ENCODE results near the gene LRCH3.

GRCh38 chr3:197001683-197002627 is 27.7 kb downstream of the MELTF start:
- PRO-cap, 2 experiments: no peak in any of the 2 experiments

DNA sequence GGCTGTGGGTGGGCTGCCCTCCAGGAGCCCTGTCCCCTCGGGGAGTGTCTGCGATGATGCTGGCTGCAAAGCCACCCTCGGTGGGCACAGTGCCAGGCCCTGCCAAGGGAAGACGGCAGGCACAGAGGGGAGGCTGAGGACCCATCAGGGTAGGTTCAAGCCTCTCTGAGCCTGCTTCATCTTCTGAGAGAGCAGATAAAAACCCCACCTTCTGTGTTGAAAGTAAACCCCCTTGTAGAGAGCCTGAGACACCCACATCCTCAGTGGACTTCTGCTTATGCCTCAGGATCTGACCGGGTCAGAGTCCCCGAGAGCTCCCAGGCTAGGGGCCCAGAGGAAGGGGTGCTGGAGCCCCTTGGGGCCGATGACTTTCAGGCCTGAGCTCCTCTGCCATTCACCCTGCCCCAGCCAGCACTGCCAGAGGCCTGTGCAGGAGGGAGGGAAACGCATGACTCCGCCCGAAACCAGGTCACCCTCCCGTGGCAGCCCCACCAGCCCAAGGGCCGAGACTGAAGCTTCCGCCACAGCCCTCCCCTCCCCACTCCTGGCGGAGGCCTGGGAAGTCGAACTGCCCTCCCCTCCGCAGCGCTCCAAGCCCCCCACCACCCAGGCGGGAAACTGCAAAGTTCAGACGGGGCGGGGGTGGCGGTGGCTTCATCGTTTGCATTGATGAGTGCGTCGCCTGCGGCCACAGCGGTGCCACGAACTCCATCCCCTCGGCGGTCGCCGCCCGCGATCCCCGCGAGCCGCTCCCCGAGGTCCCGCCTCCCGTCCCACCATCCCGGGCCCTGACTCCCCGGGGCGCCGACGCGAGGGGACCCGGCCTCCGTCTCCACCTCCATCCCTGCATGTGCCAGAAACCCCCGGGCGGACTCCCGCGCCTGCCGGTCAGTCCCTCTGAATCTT is 1.0 kb downstream of the MELTF start:
- PRO-cap, 2 experiments: no peak in any of the 2 experiments

GRCh38 chr3:197168546-197168872 is 129.9 kb downstream of the DLG1 start:
- PRO-cap, 2 experiments: no peak in any of the 2 experiments

- PRO-cap, 2 experiments: peak in 2 of 2 experiments; most common plus-strand start chr3:197297607 (in 2); most common minus-strand start chr3:197298135 (in 1)
These were observed 718 bp downstream of the DLG1 start for GRCh38 chr3:197297398-197298390.

DNA sequence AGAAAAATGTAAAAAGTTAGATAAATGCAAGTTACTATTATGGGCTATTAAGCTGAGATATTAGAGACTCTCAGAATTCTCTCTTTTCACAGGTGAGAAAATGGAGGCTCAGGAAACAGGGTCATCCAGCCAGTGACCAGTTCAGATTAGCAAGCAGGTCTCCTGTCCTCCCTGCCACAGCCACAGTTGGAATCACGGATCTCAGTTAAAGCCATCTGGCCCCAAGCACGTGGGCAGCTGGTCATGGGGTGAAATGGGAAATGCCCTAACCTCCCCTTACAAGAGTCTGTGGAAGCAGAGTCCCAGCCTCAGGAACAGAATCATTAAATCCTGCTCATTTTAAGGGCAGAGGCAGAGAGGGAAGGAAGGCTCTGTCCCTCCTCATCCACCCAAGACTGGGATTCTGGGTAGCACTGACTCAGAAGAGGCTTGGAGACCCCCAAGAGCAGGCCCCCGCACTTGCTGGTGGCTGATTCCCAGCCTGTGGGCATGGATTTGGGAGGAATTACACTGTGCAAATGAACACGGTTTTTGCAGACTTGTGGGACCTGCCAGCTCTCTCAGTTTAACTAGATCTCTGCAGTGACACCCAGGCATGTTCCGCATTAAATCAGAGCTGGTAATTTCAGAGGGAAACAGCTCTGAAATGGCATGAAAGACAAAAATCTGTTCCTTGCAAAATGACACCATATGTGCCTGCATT is 89.1 kb downstream of the BDH1 start:
- PRO-cap, 2 experiments: no peak in any of the 2 experiments

DNA sequence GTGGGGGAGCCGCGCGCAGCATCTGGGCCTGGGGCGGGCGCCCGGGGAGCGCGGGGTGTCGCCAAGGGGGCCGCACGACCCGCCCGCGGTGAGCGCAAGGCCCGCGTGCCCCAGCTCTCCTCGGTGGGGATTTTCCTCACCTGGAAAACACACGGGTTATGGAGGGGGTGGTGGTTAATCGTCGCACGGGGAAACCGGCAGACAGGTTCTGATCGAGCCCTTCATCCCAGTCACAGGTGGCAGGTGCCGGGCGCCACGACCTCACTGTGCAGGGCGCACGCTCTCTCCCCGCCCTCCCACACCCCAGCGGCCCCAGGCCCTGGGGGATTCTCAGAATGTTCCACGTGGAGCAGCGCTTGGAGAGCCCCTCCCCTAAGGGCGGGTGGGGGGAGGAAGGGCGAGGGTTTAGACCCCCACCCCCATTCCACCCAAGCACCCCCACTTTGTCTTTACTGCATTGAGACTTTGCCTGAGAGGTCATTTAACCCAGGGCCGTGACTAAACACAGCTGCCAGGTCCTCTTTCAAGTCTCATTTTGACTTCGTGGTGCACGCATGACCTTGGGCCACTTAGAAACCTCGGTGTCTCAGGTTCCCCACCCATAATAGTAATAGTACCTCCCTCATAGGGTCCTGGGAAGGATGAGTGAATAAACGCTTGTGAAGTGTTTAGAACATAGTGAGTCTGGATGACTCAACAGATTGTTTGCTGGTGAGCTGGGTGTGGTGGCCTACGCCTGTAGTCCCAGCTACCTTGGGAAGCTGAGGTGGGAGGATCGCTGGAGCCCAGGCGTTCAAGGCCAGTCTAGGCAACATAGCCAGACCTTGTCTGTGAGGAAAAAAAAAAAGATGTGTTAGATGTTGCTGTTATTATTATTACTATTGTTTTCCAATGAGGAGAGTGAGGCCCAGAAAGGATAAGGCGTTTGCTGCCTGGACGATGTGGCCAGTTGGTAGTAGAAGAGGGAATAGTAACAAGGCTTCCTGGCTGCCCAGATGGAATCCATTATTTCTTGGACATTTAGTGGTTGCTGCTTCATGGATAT is 56.5 kb downstream of the BDH1 start:
- PRO-cap, 2 experiments: no peak in any of the 2 experiments

DNA sequence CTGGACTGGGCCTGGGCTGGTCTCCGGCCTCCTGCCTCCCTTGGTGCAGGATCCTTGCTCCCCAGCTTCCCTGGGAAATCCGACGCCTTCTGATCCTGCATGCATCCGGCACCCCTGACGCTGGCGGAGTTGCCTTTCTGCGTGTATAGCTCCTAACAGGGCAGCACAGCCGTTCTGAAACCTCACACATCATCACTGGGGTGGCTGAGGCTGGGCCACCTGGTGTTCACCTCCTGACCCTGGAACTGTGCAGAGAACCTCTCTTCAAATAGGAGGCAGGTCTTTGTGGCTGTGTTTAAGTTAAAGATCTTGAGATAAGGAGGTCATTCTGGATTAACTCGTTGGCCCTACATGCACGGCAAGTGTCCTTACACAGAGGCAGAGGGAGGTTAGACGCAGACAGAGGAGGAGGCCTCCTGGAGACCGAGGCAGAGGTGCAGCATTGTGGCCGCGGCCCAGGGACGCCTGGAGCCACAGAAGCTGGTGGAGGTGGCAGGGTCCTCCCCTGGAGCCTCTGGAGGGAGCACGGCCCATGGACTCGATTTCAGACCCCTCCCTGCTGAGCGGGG is 77.5 kb downstream of the RUBCN start:
- PRO-cap, 2 experiments: no peak in any of the 2 experiments

DNA sequence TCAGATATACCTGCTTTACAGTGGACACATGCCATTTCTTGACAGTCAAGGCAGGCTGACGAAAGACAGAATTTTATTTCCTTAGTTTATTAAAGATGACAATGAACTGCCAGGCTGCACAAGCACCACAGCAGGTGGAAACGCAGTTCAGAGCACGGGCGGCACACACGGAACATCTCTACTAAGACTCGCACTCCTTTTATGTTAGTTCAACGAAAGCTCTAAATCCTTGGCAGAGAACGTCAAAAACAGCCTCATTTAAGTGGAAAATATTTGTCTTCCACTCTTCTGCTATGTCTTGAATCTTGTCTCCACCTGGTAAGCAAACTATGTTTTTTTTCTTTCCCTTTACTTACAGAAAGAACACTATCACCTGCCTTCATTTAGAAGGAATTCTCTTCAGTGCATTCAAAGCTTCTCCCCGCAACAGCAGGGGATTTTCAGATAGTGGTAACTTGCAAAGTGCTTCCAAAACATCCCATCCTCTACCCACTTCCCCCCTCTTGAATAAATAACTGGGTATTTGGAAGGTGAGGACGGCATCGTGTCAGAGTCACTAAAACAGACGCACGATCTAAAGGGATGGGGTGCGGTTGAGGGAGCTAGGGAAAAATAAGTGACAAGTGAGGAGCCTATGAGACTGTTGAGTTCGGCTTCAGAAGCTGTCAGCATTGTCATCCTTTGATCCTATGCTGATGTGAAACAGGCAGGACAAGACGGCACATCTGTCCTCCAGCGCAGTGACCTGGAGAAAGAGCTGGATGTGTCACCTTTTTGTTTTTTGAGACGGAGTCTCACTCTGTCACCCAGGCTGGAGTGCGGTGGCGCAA is 64.6 kb downstream of the RUBCN start:
- PRO-cap, 2 experiments: no peak in any of the 2 experiments

DNA sequence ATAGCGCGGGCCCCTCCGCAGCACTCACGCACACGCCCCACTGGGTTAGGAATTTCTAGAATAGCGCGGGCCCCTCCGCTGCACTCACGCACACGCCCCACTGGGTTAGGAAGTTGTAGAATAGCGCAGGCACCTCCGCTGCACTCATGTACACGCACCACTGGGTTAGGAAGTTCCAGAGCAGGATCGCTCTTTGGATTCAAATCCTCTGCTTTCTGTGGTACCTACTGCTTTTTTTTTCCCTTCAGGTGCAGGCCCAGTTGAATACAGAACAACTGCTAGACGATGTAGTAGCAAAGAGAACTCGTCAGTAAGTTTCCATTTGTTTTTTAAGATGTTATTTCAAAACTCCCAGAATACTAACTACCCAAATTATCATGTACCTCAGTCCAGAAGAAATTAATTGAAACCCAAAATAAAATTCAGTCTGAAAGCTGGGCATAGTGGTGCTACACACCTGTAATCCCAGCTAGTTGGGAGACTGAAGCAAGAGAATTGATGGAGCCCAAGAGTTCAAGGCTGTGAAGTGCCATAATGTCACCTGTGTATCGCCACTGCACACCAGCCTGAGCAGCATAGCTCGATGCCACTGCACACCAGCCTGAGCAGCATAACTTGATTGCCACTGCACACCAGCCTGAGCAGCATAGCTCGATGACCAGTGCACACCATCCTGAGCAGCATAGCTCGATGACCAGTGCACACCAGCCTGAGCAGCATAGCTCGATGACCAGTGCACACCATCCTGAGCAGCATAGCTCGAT is 17.0 kb upstream of the LRCH3 start:
- PRO-cap, 2 experiments: no peak in any of the 2 experiments

GRCh38 chr3:197791147-197791839 is at the start of gene LRCH3:
Gene LRCH3 (plus strand): TSS chr3:197791254.
- PRO-cap, 2 experiments: peak in 2 of 2 experiments; most common plus-strand start chr3:197791260 (in 1); most common minus-strand start chr3:197791279 (in 1)

DNA sequence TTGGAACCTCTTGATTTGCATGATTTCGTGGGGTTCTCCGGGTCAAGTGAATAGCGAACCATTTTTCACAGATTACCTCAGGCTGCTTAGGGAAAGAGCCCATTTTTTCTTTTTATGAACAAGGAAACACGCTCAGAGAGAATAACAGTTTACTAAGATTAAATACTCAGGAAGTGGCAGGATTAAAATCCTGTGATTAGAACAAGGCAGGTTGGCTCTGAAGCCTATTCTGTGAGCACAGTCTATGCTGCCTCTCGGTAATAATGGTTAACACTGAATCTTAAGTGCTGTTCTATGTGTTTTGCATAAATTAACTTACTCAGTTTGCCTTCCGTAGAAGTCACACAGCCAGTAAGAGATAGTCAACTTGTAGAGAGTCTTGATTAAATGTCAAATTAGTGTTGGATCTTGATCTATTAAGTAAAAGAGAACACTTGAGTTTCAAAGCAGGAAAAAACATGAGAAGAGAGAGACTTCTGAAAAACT is 59.9 kb downstream of the LRCH3 start:
- PRO-cap, 2 experiments: no peak in any of the 2 experiments

GRCh38 chr3:198153014-198153571 is 193.1 kb downstream of the LMLN start:
- PRO-cap, 2 experiments: no peak in any of the 2 experiments

All from Metastatic Liver Carcinoma in the Adrenal Gland (tissue), 2 donors.